Osteocyte (in vitro differentiated cells): Measurements from ENCODE around the gene MTHFSD.

DNA sequence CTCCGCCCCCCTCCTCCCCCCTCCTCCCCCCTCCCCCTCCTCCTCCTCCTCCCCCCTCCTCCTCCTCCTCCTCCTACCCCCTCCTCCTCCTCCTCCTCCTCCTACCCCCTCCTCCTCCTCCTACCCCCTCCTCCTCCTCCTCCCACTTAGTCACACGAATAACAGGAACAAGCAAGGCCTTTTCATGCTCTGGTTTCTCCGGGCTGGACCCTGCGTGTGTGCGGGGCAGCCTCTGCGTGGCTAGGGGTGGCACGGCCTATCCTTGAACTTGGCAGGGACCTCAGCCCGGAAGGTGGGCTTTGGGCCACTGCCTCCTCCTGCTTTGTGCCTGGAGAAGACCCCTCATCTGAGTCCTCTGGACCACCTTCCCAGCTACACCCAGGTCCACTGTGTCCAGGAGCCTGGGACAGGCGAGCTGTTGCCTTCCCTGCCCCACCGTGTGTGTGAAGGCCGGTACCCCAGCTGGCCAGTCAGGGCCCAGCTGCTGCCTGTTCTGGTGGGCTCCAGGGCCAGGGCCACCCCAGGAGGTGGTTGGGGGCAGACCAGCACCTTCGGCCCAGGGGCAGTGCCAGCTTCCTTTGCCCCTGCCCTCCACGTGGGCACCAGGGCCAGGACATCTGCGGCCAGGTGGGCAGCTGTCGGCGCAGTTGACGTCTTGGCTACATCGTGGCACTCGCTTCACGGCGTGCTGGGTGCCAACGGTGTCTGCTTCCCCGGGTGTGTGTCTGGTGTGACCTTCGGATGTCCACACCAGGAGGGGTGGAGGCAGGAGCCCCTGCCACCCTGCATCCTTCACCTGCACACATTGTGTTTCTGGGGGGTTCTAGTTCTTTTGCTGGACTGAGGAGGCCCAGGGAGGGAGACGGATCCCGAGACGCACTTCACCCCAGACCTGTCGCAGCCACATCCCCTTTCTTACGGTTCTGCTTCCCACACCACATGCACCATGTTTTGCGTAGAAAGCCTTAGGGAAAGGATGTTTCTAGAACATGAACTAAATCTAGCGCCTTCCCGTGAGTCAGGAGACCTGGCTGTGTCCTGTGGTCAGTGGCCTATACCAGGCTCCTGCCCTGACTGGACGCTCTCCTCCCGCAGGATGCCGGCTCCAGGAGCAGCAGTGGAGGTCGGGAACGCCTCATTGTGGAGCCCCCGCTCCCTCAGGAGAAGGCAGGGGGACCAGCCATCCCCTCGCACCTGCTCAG lies 35.2 kb downstream of the GINS2 start:
- PRO-cap = no peak

DNA sequence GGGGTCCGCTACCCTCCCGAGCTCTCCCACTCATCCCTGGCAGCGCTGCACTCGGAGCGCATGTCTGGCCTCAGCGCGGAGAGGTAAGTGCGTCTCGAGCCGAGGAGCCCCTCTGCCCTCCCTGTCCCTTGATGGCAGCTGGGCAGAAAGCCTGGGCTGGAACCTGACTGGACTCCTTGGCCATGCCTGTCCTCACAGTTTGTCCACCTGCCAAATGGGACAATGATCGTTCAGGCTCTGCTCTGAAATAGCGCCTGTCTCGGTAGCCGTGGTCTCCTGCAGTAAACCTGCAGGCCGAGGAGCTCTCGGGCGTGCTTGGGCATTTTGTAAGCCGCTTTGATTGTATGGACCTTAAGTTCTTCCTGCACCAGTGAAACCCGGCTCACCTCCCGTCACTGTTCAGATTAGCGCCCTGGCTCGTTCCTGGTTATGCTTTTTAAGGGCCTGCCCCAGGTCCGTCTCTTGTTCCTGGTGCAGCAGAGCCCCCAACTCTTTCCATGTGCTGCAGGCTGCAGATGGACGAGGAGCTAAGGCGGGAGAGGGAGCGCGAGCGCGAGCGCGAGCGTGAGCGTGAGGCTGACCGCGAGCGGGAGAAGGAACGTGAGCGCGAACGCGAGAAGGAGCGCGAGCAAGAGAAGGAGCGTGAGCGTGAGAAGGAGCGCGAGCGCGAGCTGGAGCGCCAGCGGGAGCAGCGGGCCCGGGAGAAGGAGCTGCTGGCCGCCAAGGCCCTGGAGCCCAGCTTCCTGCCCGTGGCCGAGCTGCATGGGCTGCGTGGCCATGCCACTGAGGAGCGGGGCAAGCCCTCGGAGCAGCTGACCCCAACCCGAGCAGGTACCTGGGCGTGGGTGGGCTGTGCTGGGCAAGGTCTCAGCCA lies 32.7 kb downstream of the GINS2 start:
- PRO-cap = no peak

DNA sequence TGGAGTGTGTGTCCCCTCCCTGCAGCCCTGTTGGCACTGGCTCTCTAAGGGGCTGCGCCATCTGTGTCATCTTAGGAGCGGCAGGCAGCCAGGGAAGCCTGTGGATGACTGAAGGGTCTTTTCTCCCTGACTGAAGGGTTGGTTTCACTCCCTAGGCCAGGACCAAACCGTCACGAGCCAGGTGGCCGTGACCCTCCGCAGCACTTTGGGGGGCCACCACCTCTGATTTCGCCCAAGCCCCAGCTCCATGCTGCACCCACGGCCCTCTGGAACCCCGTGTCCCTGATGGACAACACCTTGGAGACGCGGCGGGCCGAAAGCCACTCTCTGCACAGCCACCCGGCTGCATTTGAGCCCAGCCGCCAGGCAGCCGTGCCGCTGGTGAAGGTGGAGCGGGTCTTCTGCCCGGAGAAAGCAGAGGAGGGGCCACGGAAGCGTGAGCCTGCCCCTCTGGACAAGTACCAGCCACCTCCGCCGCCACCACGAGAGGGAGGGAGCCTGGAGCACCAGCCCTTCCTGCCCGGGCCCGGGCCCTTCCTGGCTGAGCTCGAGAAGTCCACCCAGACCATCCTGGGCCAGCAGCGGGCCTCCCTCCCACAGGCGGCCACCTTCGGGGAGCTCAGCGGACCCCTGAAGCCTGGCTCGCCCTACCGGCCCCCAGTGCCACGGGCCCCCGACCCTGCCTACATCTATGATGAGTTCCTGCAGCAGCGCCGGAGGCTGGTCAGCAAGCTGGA lies 27.6 kb downstream of the GINS2 start:
- PRO-cap = no peak

DNA sequence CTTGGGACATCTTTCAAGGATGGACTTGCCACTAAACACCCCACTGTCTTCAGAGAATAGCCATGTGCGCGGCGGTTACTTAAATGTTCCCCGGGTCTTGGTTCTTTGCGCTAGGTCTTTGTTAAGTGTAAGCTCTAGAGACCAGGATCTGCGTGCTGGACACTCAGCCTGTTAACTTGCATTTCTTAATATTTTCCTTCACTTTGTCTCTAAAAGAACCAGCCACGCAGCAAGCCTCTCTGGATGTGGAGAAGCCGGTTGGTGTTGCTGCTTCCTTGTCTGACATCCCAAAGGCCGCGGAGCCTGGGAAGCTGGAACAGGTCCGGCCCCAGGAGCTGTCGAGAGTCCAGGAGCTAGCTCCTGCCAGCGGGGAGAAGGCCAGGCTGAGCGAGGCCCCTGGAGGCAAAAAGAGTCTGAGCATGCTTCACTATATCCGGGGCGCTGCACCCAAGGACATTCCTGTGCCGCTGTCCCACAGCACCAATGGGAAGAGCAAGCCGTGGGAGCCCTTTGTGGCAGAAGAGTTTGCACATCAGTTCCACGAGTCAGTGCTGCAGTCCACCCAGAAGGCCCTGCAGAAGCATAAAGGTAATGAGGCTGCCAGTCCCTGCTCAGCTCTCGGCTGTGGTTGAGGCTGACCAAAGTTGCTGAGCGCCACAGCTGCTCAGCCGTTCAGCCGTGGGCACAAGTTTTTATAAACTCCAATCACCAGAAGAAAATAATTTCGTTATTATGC lies 22.8 kb downstream of the GINS2 start:
- PRO-cap = no peak

GRCh38 chr16:85749848-85750761 lies 791 bp downstream of the C16orf74 start:
- PRO-cap = no peak

DNA sequence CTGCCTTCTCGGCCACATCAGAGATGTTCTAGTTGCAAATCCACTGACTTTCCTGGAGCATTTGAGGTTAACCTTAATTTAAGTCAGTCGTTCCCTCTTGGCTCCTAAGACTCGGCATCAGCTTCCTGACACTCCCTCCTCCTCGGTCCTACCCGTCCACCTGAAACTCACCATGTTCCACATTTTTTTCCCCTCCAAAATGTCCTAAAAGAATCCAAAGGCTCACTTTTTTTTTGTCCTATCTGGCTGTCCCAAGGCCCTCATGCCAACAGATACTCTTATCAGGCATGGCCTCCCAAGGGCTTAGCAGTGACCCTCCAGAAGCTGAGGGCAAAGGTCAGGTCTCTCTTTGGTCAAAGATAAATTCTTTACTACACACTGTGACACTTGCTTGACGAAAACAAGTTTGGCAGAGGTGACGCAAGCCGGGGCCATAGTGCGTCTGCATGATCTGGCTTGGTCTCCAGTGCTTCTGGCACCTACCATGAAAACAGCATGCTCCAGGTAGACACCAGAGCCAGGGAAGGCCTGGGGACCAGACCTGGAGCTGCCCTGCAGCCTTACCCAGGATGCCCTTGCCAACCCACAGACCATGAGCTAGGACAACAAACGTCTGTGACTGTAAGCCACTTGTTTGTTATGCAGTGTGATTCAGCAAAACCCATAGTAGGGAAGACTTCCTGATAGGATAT lies 48.6 kb upstream of the IRF8 start:
- PRO-cap = no peak

GRCh38 chr16:85906230-85906776 lies 7.3 kb downstream of the IRF8 start:
- PRO-cap = no peak

GRCh38 chr16:85916229-85916946 lies 17.4 kb downstream of the IRF8 start:
- PRO-cap = no peak

DNA sequence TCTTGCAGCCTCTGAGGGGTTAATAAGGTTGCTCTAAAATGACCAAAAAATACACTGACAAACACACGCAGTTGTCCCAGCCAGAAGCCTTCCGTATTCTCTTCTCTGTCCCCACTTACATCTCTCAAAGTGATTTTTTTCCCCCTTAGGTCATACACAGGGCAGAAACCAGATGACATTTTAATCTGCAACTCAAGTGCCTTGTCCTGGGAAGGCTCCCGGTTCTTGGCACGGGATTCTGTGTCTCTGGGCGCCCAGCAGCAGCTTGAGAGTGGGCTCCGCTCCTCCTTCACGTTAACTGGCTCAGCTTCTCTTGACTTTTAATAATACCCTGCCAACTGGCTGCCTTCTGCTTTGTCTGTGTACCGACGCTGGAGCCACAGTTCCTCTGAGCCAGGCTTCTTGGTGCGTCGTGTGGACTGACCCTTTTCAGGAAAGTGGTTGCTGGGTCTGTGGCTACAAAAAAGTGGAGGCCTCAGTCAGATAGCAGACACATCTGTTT lies 64.7 kb downstream of the IRF8 start:
- PRO-cap = no peak

DNA sequence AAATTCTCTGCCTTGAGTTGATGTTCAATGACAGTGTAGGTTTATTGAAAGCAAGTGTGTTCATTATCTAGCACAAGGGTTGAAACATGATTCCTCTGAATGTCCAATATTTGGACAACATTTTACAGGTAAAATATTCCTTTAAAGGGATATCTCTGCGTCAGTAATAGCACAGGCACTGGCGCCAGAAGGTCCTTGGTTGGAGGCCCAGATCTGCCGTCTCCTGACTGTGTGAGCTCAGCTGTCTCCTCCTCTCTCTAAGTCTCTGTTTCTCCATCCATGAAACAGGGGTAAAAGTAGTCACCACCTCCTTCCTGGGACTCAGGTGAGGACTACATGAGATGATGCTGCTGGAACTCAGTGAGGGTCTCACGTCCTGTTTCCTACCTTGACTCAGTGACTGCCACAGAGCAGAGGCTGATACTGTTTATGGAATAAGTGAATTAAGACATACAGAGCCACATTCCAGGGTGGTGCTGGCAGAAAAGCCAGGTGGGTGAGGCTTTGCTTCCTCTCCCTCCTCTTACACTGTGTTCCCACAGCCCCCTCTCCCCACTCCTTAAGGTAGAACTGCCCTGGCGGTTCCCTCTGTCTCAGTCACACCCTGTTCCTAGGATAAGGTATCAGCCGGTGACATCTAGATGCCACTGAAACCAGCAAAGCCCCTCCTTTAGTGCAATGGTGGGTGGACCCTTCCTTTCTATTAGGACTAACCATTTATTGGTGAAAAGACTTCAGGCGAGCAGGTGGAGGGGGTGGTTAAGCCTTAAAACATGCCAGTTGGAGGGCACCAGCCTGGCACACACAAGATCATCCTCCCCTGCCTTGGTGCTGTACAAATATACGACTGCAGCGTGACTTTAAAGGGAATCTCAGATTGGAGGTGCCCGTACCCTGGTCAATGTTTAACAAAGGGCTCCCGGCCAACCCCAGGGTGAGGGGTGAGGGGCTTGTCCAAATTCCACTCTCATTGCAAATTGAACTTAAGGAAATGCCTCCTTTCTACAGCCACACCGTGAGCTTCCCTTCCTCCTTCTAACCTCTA lies 76.0 kb downstream of the IRF8 start:
- PRO-cap = no peak

DNA sequence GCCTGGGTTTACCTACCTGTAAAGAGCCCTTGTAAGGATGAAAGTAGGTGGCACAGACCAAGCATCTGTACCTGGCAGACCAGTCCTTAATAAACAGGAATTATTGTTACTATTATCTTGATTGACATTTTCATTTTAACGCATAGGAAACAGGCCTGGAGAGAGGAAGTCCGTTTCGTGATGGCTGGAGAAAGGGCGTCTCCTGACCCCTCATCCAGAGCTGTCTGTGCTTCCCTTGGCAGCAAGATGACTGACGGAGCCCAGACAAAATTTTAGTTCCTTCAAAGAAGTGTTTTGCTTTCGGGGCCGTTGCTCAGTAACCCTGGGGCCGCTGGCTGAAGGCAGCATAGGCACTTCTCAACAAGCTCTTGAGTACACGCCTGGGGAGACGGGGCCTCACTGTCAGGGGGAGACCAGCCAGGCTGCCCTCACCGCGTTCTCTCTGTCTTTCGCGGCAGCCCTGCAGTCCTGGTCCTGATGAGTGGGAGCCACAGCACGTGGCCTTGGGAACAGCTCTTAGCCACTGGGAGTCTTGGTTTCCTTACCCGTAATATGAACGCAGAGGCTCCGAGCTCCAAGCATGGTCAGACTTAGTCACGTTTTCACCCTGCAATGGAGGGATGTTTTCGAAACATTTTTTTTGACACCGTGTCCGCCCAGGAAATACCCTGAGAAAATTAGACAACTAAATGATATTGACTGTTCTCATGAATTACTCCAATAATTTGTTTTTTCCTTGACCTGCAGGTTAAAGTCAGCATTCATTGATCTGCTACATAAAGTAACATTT lies 86.0 kb downstream of the IRF8 start:
- PRO-cap = no peak

DNA sequence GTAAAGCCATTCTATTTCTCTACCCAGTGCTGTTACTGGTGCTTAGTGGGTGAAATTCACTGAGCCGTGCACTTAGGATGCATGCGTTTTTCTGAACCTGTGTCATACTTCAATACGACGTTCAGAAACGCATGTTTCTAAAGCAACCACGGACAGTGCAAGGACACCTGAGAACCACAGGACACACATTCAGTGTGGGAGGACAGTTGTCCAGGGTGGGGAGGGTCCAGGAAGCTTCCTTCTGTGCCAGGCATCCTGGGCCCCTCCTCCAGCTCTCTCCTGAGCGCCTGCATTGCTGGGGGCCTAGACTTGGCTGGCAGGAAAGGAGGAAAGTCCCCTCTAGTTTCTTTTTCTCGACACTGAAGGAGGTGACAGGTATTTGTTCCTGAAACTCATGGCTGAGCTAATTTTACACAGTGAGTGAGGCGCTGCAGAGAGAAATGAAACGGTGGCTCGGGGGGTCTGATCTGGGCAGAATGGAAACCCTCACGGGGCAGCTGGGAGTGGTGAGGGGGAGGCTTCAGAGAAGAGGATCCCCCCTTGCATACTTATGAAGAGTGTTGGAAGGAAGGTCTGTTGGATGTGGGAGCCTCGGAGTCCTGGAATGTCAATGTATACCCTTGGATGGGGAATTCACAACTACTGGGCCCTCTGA lies 89.9 kb downstream of the IRF8 start:
- PRO-cap = no peak

DNA sequence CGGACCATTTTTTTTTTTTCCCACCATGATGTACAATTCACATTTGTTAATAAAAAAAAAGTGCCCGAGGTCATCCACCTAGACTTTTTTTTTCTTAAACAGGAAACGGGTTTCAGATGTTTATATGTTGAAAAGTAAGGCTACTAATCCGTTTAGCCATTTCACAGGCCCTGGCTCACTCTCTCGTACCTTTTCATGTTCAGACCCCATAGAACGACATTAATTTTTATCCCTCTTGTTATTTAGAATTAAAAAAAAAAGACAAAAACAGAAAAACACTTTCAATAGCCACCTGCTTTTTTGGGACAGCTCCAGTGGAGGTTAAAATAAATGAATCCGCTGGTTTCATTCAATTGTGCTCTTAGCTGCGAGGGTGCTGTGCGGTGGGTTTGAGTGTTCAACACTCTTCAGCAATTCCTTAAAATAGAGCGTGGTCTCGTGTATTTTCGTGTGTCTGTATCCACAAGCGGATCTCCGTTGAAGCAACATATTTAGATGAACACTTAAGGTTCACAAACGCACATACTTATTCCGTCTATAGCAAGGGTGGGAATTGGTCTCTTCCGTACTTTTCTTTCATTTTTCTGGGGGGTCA lies 297.6 kb downstream of the IRF8 start:
- PRO-cap = no peak

DNA sequence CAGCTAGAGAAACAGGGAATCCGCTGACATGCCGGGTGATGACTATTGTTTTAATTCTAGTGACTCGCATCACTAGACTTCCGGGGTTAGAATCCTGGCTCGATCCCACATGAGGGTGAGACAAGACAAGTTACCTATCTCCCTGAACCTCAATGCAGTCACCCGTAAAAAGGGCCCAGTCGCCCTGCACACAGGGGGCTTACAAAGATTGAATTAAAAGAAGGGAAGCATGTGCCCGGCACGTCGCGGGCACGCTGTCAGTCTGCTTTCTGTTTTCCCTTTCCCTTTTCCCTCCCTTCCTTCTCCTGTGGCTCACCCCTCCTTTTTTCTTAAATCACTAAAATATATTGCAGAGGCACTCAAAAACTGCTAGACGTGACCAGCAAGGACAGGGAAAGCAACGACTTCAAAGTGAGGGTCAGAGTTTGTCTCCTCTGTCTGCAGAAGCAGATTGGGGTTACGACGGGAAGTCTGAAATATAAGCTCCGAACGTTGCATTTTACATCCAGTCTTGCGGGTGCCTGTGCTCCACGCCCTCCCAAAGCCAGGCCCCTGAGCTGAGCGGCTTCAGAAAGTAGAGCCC lies 212.8 kb upstream of the FOXF1 start:
- PRO-cap = no peak

- PRO-cap = no peak
Observed at GRCh38 chr16:86488278-86488914, 21.9 kb upstream of the FOXF1 start.

DNA sequence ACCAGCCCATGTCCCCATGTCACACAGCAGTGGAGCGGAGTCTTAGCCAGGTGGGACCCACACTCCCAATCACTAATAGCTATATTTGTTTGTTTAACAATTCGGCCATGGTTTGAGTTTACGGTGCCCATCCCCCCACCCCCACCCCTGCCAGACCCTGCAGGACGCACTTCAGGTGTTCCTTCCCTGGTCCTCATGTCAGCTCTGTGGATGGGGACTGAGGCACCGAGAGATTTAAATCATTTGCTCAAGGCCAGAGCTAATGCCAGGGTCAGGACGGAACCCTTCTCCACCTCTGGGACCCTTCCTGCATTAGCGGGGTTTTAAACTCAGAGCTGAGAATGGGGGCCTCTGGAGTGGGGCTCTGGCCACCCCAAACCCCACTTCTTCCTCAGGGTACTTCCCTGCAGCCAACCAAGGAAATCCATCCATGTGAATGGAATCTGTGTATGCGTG lies 8.7 kb upstream of the FOXF1 start:
- PRO-cap = no peak

- PRO-cap = no peak
Observed at GRCh38 chr16:86512586-86513500, 2.5 kb downstream of the FOXF1 start.

DNA sequence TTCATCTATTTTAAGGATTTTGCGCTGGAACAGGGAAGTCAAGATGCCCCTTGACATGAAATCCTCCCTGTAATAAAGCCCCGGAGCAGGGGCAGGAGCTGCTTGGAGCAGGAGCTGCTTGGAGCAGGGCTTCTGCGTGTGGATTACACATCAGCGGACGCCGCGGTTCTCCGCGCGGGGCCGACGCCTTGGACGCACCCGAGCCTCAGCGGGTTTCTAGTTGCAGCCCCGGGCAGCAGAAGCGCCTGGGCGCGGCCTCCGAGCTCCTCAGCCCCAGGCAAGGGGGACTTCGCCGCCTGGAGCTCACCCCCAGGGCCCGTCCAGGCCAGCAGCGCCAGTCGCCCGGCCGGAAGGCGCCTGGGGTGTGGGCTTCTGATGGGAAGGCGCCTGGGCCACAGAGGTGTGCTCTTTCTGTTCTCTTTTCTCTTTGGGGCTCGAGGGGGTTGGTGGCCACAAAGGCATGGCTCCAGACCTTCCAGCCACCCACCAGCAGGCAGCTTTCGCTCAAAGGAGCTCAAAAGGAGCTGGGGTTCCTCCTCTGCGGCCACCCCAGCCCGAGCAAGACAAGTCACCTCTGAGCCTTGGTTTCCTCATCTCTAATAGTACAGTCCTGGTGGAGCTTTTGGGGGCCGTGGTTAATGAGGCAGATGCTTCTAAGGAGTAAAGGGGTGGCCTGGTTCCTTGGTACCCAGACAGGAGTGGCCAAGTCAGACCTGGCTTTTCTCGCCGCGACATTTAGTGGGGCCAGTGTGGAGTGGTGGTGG lies 6.4 kb downstream of the FOXF1 start:
- PRO-cap = no peak

GRCh38 chr16:86554636-86555398 lies at the start of gene MTHFSD:
Gene MTHFSD (minus strand): TSS chr16:86555235.
- PRO-cap = bidirectional peak, plus-strand start at chr16:86555320, minus-strand start at chr16:86555196

- PRO-cap = no peak
Observed at GRCh38 chr16:86576788-86577731, 1.3 kb upstream of the FOXL1 start.